ENCODE data around the gene PTBP3.

DNA sequence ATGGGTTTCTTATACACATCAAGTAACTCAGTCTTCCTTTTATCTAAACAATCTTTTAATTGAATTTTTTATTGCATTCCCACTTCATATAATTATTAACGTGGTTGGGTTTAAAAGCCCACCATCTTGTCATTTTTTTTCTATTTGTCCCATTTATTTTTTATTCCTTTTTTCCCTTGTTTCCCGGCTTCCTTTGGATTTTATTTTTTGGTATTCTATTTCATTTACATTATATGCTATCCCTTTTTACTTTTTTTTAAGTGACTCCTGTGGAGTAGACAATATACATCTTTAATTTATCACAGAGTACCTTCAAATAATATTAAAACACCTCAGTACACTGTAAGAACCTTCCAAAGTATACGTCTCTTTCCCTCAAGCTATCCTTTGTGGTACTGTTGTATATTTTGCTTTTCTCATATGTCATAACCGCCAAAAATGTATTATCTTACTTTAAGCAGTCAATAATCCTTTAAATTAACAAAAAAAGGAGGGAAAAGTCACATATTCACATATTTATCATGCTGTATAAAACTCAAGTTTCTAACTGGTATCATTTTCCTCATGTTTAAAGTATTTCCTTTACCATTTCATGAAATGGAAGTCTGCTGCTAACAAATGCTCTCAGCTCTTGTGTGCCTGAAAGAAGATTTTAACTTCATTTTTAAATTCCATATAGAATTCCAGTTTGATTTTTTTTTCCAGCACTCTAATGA lies 47.1 kb downstream of the PTBP3 start:
- PRO-cap, result no peak

DNA sequence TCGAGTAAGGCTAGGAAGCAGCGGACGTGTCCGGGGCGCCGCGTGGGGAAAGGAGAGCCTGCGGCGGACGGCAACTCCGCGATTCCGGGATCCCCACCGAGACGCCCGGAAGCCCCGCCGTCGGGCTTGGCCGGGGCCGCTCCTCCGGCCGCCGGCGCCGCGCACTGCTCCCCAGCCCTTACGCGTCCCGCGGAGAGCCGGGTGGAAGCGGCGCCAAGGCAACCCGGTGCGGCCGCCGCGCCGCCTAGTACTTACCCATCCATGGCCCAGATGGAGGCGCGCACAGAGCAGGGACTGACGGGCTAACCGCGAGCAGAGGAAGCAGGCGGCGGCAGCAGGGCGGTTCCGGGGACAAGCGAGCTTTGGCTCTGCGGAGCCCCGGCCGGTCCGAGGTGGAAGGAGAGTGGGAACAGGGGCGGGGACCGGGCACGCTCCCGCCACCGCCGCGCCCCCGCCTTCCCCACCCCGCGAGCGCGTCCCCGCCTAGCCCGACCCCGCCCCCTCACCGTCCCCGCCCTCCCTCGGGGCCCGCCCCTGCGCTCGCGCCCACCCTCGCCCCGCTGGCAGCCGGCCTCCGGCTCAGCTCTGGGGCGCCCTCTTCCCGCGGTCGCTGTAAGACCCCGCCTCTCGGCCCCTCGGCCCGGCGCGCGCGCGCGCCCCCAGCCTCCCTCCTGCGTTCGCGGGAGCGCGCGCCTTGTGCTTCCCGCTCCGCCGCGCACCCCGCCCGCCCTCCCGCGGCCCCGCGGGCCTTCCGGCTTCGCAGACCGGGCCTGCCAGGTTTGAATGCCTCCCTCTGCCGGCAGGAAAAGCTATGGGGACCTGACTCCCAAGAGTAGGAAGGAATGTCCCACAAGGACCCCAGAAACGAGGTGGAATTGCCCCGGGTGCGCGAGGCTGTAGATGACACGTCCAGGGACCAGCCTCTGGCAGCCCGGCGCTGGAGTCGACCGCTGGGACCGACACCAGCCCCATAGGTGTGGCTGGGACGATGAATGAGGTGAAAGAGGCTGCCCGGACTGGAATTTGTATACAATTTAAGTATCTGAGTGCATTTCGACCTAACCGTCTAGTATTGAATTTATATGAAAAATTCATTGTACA lies at the start of gene PTBP3:
Gene PTBP3 (minus strand): TSS at position 405 of the 1,101 bp plus-strand sequence.
- PRO-cap, result unidirectional peak, minus-strand start at position 364 of the sequence

GRCh38 chr9:112334316-112335049 lies 1.1 kb upstream of the PTBP3 start:
- PRO-cap, result no peak

GRCh38 chr9:112429978-112430444 lies 50.1 kb downstream of the HSDL2 start:
- PRO-cap, result no peak

DNA sequence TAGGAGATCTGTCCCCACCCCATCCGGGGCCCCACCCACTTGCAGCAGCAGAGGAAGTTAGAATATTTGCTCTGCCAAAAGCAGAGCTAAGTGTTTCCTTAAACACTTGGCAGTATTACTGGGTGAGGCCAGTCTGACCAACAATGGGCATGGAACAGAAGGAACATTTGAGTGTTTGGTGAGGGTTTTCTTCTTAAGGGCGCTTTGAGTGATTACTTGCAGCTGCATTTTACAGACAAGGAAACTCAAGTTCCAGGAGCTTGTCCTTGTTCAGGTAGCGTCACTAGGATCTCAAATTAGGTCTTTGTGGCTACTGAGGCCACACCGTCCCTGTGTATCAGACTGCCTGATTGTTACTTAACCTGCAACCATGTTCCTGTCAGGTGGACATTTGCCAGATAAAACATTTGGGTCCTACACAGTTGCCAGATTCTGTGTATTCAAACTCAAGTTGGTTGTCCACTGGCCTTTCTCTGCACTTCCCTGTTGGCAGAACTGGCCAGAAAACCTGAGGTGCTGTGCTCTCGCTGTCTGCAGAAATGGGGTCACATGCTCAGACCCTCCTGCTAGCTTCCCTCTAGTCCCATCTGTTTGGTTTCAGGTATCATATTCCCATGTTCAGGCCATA lies 59.3 kb downstream of the SLC46A2 start:
- PRO-cap, result no peak

DNA sequence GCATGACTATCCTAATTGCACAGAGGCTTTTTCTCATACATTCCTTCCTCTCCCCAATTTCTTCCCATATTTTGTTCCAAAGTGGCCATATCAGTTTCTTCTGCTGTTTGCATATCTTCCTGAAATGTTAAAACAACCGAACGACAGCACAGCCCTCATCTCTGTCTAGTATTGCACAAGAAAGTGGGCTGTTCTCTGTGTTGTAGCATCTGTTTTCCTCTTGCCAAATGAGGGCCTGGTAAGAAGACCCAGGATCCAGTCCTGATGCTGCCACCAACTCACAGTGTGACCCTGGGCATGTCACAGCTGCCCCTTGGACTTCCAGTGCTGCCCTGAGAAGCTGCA lies 4.1 kb downstream of the SLC31A2 start:
- PRO-cap, result no peak

DNA sequence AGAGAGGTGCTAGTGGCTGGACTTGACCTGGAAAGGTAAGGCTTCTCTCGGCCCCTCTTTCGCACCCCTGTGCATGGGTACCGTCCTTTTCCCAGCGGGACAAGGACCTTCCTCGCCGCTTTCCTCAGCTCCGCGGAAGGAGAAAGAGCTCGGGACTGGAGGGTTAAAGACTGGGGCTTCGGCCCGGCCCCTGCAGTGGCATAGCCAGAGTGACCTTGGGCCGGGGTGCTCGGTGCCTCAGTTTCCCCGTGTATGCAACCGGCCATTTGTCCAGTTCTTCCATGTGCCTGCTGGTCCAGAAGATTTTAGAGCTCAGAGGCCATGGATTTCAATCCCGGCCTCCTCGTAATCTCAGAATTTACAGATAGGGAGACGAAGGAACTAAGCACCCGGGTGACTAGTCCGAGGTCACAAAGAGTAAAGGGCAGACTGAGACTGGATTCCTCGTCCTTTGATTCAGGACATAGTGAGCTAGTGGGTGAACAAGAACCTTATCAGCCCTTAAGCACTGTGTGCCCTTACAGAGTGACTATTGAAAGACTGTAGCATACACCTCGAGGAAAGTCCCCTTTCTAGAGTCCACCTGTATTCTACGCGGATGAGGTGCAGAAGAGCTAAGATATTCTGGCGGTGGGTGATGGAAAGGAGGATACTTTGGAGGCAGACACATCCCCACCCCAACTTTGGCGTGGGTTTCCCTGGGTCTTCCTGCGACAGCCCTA lies 461 bp downstream of the SLC31A1 start:
- PRO-cap, result no peak

GRCh38 chr9:113227942-113228680 lies 6.8 kb downstream of the SLC31A1 start:
- PRO-cap, result no peak

DNA sequence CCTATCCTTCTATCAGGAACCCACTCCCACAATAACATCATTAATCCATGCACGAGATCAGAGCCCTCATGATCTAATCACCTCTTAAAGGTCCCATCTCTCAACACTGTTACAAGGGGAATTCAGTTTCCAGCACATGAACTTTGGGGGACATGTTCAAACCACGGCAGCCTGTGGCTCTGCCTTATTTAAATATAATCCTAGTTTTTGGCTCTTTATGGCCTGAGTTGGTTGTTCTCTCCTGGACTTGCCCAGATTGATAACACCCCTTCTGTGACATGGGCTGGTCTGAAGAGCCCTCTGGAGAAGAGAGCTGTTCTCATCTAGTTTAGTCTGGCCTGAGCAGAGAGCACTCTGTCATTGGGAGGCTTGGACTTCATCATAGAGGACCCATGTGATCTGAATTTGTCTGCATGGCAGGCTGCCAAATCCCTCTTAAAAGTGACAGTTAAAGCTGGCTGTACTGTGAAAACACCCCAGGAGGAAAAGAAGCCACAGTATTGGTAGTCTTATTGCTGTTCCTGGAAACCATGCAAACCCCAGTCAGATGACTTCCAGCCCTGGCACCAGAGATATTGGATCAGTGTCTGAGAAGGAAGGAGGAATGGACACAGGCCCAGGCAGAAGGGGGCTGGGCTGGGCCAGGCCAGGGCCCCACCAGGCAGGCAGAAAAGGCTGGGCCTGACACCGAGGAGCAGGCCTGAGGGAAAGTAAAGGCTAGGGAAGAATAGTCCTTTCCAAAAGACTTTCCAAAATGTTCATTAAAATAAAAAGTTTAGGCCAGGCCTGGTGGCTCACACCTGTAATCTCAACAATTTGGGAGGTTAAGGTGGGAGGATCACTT lies 3.7 kb upstream of the WDR31 start:
- PRO-cap, result no peak

DNA sequence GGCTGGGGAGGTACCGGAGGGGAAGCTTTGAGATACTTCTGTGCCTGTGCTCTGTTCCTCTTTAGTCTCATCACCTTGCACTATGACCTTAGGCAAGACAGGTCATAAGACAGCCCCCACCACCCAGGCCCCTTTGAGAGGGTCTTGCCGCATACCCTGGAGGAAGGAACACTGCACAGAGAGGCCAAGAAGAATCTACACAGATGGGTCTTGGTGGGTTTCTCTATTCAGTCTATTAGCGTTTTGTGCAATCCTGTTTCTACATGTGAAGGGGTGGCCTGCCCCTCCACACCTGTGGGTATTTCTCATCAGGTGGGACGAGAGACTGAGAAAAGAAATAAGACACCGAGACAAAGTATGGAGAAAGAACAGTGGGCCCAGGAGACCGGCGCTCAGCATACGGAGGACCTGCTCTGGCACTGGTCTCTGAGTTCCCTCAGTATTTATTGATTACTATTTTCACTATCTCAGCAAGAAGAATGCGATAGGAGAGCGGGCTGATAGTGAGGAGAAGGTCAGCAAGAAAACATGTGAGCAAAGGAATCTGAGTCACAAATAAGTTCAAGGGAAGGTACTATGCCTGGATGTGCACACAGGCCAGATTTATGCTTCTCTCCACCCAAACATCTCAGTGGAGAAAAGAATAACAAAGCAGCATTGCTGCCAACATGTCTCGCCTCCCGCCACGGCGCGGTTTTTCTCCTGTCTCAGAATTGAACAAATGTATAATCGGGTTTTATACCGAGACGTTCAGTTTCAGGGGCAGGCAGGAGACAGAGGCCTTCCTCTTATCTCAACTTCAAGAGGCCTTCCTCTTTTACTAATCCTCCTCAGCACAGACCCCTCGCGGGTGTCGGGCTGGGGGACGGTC lies 2.2 kb upstream of the HDHD3 start:
- PRO-cap, result no peak

GRCh38 chr9:113492139-113492830 lies 28.8 kb downstream of the RGS3 start:
- PRO-cap, result no peak

DNA sequence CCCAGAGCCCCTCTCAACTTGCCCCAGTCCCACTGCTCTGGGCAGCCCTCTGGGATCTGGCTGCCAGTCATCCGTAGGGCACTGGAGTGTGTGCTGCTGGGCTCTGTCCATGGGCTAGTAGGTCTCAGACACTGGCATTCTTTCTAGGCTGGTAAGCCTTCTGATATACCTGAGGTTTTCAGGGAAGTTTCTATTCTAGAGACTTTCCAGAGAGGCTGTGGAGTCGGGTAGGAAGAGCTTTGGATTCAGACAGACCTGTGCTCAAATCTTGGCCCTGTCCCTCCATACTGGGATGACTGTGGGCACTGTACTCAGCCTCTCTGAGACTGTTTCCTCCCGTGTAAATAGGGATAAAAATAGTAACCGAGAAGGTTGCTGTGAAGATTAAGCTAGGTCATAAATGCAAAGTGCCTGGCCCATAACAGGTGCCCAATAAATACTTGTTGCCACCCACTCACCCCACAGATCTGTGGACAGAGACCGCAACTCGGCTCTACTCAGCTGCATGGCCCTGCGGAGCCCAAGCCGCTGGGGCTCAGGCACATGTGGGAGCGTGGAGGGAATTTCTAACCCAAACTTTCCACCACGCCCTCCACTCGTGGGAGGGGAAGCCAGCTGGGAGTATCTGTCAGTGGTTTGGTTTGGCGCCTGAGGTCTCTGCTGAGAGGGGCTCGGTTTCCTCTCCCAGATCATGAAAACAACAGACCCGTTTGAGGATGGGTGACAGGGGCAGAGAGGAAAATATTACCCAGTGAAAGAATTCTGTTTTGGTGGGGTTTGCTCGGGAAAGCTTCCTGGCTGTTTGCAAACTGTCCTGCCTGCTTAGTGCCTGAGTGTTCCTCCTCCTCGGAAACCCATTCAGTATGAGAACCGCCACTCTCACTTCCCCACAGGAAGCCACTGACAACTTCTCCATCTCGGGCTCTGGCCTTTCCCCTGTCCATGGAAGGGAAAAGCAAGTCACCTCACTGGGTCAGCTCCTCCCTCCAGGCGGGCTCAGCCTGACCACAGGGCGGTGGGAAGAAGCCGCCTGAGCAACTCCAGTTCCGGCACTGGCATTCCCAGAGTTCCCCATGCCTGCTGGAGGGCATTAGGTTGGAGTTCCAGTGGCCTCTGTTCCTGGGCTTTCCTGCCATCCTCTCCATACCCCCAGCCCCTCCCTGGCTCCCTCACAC lies 59.9 kb downstream of the RGS3 start:
- PRO-cap, result no peak

GRCh38 chr9:113571888-113572490 lies 108.5 kb downstream of the RGS3 start:
- PRO-cap, result no peak

- PRO-cap, result no peak
Observed at GRCh38 chr9:113614722-113615444, 151.4 kb downstream of the RGS3 start.

DNA sequence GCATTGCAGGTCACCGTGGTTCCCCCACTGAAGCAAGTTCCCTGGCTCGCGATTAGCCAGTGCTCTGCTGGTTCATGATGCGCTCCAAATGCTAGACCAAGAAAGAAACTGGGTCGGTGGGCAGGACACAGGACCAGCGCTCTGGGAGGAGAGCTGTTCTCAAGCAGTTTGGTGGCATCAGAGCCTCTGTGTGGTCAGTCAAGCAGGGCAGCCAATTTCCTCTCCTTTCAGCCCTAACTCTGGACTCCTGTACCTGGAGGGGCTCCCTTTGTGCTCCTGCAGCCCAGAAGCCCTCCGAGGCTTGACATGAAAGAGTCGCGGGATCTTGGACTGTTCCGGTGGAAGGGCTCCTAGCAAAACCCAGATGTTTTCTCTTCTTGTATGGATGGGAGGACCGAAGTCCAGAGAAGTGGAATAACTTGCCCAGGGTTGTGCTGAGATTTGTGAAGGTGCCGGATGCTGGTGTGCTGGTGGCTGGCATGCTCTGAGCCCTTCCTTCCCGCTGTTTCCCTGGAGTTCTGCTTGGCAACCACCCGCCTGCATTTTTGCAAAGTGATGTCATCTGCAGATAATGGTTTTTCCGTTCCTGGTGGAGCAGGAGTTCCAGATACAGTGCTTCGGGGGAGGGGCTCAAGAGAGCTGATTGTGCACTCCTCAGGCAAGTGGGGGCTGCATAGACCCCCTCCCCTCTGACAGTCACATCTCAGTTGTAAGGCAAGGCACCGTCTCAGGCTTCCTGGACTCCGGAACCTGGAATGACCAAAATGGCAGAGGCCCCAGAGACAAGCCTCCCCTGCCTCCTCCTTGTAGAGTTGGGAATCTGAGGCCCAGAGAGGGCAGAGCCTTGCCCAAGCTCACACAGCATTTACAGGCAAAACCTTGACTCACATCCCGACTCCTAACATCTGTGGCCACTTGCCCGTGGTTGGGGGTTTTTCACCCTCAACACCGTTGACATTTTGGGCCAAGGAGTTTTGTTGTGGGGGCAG lies 156.9 kb downstream of the RGS3 start:
- PRO-cap, result no peak

GRCh38 chr9:113955178-113955844 lies 79.2 kb downstream of the ZNF618 start:
- PRO-cap, result no peak

DNA sequence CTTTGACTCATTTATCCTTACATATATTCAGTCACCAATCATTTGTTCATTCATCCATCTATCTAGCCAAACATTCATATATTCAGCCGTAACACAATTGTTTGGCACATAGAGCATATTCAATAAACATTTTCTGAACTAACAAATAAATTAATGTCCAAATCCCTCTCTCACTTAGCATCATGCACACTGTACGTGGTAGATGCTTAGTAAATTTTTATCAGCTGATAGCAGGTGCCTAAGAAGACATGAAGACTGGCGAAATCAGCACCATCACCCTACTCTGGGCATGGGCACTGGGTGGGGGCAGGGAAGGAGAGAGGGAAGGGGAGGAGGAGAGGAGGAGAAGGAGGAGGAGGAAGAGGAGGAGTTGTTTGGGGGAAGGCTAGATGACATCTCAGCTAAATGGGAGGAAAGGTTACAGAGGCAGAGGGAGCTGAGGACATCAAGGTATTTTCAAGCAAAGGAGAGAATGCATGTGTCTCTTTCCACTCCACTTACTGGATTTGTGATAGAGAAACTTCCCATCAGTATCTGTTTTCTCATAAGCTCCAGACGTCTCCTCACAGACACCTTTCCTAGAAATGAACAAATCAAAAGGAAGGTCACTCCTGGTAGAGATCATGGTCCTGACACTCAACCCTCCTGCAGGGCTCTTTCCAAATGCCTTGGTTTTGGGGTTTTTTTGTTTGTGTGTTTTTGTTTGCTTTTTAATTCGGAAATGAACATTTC lies 3.5 kb downstream of the AMBP start:
- PRO-cap, result no peak

- PRO-cap, result no peak
Observed at GRCh38 chr9:114153632-114154631, 1.4 kb upstream of the COL27A1 start.

- PRO-cap, result no peak
Observed at GRCh38 chr9:114168391-114169209, 13.3 kb downstream of the COL27A1 start.

GRCh38 chr9:114207017-114207932 lies 51.9 kb downstream of the COL27A1 start:
- PRO-cap, result no peak